Cardiac ventricle fibroblast (primary cell): ENCODE measurements around the genes OGA and CALHM3.

DNA sequence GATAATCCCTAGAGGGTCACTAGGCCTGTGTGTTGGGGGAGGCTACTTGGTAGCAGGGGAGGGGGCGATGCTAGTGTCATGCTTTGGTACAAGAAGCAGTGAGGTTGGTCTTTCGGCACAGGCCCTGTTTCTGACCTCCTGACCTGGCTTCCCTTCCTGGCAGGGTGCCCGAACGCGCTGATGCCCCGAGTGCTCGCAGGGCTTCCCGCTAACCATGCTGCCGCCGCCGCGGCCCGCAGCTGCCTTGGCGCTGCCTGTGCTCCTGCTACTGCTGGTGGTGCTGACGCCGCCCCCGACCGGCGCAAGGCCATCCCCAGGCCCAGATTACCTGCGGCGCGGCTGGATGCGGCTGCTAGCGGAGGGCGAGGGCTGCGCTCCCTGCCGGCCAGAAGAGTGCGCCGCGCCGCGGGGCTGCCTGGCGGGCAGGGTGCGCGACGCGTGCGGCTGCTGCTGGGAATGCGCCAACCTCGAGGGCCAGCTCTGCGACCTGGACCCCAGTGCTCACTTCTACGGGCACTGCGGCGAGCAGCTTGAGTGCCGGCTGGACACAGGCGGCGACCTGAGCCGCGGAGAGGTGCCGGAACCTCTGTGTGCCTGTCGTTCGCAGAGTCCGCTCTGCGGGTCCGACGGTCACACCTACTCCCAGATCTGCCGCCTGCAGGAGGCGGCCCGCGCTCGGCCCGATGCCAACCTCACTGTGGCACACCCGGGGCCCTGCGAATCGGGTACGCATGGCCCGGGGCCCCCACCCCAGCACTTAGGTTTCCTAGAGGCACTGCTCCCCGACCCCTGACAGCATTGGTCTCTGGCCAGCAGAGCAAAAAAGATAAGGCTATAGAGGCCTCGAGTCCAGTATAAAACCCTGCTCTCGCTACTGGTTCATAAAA, 833 bp downstream of the KAZALD1 start:
- RAMPAGE, long total RNA, result no peak

DNA sequence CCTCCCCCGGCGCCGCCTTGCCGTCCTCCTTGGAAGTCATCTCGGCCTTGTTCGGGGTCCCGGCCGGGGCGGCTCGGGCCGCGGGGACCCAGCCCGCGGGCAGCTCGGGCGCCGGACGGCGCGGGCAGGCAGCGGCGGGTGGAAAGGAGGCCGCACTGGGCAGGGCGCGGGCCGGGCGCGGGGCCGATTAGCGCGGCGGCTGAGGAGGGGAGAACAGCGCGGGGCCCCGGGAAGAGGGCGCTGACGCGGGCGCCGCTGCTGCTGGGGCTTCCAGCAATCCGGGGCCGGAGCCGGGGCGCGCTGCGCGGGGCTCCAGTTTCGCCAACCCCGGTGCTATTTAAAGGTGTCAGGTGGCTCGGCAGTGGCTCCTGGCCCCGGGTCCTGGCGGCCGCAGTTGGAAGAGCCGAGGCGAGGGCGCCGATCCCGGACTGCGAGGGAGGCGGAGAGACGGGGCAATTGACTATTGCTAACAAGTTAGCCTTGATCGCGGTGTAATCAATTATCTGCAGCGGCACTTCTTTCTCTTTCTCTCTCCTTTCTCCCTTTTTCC, 412 bp downstream of the LBX1 start:
- RAMPAGE, long total RNA, result no peak

- RAMPAGE, long total RNA, result no peak
Measured at GRCh38 chr10:101291463-101292489, 62.2 kb upstream of the BTRC start.

- RAMPAGE, long total RNA, result no peak
Measured at GRCh38 chr10:101367909-101368382, 14.0 kb downstream of the BTRC start.

DNA sequence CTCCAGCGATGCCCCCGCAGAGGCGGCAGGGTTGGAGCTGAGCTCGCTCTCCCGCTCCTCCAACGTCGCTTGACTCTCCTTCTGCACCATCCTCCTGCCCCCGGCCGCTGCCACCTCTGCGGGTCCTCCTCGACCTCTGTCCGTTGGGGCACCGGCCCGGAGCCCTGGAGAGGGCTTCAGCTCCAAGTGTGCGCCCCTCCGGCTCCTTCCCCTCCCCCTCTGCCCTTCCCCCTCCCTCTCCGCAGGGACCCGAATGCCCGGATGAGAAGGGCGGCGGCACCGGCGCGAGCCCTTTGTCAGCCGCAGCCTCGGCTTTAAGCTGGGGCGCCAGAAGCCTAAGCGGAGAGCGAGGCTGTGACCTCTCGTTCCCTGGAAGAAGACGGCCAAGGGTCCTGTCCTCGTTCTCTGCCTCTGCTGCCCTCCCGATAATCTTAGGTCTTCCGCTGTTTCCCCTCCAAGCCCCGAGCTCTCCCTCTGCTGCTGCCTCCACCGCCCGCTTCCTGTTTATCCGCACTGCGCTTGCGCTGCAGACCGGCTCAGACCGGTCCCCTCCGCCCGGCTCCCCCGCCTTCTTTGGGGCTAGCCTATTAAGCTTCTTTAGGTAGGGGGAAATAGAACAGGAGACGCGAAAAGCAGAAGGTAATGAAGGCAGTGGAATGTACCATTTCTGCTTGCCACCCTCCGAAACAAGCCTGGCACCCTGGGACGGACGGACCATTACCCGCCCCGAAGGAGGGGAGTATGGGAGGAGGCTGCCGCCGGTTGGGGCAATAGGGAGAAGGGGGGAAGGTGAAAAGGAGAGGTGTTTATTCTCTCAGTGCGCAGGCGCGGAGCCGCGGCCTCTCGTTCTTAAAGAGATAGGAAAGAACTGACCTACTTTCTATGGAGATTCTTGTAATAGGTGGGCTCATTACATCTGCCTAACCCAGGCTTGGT, at the start of gene OGA:
Gene OGA, minus strand, starts transcription at position 512 of the 936 bp plus-strand sequence.
- RAMPAGE, long total RNA, result no peak

- RAMPAGE, long total RNA, result no peak
Measured at GRCh38 chr10:101828736-101829188, 10.5 kb upstream of the OGA start.

DNA sequence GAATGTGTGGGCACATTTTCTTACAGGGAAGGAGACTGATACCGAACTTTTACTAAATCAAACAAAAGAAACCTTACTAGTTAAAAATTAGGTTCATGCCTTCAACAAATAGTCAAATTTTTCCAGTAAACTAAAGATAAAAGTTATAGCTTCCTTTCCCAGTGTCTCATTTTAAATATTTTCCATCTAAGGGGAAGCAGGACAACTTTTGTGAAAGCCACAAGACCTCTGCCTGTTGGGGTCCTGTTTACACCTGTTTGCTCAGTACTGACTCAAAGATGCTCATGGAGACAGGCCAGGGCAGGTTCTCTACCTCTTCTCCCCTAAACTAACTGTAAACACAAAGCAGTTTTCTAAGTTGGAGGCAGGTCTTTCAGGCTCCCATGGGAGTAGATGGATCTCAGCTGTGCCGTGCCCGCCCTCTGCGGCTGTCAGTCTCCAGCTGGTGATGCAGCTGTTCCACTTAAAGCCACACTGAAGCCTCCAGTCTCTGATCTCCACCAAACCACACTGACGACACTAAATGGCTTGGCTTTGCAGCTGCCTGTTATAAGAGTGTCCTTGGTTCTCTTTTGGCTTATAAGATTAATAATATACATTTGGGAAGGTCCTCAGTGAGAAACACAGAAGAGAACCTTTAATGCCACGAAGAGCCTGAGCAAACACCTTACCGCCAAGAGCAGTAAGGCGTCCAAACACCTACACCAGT, 60.2 kb upstream of the KCNIP2 start:
- RAMPAGE, long total RNA, result no peak

GRCh38 chr10:101961489-101962058, 94.4 kb downstream of the ARMH3 start:
- RAMPAGE, long total RNA, result no peak

DNA sequence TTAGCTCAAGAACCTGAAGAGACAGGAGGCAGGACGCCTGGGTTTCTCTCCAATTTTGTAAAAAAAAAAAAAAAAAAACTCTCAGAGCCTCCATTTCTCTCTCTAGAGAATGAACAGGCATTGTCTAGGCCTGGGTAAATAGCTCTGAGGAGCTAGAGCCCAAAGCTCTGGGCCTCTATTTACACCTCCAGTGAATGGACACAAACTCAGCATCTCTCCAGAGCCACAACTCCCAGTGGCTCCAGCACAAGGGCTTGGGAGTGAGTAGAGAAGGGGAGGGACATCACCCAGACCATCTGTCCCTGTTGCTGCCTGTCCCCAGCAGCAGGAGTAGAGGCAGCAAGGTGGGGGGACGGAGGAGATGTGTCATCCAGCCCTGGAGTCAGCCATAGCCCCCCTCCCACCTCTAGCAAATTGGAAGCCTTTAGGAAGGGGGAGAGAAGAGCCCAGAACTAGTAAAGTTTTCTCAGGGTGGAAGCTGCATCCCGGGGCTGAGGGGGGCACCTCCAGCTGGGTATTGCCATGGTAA, 6.4 kb downstream of the LDB1 start:
- RAMPAGE, long total RNA, result no peak

GRCh38 chr10:102122041-102122531, 1.9 kb upstream of the LDB1 start:
- RAMPAGE, long total RNA, result no peak

DNA sequence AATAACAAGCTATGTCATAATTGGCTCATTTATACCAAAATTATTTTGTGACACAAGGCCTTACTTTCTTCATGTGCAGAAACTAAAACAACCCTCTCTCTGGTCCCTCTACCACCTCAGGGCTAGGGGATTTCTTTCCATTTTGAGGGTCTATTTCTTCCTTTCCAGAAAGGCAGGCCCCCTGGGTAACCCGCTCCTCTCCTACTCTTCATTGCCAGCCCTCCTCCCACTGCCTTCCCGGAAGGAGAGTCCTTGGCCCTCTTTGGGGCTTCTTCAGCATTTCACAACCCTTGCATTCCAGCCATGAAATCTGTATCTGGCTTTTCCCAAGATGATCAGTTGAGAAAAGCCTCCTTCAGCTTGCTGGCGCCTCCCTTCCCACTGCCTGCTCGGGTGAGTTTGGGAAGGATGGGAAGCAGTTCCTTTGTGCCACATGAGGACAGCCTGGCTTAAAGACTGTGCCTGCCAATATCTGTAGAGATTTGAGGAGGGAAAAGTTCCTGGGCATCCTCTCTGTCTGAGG, 41.7 kb upstream of the TRIM8 start:
- RAMPAGE, long total RNA, result no peak

DNA sequence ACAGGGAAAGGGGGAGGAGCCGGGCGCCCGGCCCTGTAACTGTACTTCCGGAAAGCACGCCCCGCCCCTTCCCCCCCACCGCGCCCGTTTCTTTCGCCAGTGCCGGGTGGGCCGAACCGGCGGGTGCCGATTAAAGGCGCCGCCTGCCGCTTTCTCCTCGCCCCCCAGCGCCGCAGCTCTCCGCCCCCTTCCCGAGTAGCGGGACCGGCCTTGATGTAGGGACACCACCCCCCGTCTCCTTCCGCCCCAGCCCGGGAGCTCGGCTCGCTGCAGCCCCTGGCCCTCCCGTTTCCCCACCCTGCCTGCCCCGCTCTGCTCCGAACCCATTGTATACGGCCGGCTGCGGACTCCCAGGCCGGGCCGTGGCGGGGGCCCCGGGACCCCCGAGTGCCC, 2.0 kb upstream of the TRIM8 start:
- RAMPAGE, long total RNA, result no peak

GRCh38 chr10:102648298-102648824, 4.1 kb downstream of the TRIM8 start:
- RAMPAGE, long total RNA, result no peak

DNA sequence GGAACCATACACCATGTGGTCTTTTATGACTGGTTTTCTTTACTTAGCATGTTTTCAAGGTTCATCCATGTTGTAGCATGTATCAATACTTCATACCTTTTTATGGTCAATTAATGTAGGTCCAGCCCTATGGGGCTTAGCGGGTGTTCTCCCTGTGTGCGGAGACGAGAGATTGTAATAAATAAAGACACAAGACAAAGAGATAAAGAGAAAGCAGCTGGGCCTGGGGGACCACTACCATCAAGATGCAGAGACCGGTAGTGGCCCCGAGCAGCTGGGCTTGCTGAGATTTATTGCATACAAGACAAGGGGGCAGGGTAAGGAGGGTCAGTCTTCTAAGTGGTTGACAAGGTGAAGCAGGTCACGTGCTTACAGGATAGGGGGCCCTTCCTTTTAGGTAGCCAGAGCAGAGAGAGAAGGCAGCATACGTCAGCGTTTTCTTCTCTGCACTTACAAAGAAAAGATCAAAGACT, 14.7 kb downstream of the WBP1L start:
- RAMPAGE, long total RNA, result no peak

DNA sequence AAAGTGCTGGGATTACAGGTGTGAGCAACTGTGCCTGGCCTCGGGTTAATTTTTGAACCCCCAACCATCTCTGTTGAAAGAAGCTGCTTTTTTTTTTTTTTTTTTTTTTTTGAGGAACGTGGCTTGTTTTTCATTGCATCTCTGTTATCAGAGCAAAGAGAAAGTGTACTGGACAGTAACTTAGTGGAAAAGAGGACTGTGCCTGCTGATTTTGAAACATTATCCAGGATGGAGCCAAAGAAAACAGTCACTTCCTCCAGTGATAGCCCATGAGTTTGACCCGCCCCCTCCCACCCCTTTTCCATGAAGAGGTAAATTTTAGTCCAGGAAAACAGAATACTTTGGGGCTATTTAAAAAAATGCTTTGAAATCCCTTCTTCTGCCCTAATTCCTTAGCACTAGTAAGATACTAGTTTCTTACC, 38.4 kb downstream of the WBP1L start:
- RAMPAGE, long total RNA, result no peak

- RAMPAGE, long total RNA, result no peak
Measured at GRCh38 chr10:102921339-102922388, 3.6 kb downstream of the CNNM2 start.

DNA sequence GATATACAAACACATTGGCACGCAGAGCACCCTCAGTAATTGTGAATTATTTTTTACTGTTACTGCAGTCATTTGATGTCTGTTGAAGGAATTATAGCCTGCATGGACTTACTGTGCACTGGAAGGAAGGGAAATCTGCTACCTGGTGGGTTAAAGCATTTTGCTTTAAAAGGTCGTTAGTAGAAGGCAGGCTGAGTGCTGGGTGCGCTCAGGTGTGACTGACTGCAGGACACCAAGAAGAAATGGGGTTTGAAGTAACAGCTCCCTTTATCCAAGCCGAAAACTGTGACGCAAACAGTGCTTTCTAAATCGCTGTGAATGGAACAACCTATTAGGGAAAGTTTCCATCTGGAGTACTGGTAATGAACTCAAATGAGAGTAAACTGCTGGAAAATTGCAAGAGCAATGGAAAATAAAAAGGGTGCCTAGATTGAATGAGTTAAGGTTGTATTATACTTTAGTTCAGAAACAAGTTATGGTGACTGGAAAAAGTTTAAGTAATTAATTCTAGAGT, 95.3 kb downstream of the CNNM2 start:
- RAMPAGE, long total RNA, result no peak

GRCh38 chr10:103082378-103083021, 110.6 kb downstream of the NT5C2 start:
- RAMPAGE, long total RNA, result no peak

DNA sequence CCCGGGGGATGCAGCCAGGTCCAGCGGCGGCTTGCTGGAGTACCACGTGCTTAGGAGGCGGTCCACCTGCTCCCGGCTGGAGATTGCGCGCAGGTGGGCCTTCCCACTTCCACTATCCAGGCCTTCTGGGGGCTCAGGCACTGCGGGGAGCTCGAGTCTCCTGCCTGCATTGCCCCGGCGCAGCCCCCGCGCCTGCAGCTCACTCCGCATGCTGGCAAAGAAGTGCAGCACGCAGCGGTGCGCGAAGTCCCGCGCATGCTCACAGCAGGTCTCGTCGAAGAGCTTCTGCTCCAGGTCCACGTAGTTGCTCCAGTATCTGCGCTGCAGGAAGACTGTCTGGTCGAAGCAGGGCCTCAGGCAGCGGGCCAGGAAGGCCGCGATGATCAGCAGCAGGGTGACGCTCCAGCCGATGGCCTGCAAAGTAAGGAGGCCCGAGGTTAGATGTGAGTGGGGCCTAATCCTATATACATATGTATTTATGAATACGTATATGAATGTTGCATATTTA, 5.7 kb downstream of the CALHM3 start:
- RAMPAGE, long total RNA, result no peak

- RAMPAGE, long total RNA, result no peak
Measured at GRCh38 chr10:103479010-103479452, at the start of gene CALHM3. Gene CALHM3 (minus strand): TSS chr10:103479240.